ENCODE measurements around a stretch of chr1.

- RRBS = no CpG with 5 or more reads among the region's 9 CpGs
These were observed 38.2 kb upstream of the ATP1A1 start for GRCh38 chr1:116334726-116335387.

- RRBS = no CpG with 5 or more reads among the region's 39 CpGs
These were observed 821 bp upstream of the ATP1A1 start for GRCh38 chr1:116371909-116372937.

DNA sequence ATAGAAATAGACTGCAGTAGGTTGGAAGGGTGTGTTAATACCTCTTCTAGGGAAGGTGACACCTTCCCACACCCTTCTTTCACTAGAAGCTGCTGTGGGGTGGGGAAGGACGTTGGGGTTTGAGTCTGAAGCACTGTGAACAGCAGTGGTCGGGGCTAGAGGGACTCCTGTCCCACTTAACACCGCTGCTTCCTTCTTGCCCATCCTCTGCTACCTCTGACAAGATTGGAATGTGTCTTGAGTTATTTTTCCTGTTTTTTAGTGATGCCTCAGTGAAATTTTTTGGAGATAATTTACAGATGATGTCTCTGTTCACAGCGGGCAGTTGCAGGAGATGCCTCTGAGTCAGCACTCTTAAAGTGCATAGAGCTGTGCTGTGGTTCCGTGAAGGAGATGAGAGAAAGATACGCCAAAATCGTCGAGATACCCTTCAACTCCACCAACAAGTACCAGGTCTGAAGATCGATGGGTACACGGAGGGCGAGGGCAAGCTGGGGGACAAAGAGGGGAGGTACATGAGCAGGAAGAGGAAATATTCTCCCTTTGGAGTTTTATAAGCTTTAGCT lies 19.6 kb downstream of the ATP1A1 start:
- RRBS = no CpG with 5 or more reads among the region's 11 CpGs

DNA sequence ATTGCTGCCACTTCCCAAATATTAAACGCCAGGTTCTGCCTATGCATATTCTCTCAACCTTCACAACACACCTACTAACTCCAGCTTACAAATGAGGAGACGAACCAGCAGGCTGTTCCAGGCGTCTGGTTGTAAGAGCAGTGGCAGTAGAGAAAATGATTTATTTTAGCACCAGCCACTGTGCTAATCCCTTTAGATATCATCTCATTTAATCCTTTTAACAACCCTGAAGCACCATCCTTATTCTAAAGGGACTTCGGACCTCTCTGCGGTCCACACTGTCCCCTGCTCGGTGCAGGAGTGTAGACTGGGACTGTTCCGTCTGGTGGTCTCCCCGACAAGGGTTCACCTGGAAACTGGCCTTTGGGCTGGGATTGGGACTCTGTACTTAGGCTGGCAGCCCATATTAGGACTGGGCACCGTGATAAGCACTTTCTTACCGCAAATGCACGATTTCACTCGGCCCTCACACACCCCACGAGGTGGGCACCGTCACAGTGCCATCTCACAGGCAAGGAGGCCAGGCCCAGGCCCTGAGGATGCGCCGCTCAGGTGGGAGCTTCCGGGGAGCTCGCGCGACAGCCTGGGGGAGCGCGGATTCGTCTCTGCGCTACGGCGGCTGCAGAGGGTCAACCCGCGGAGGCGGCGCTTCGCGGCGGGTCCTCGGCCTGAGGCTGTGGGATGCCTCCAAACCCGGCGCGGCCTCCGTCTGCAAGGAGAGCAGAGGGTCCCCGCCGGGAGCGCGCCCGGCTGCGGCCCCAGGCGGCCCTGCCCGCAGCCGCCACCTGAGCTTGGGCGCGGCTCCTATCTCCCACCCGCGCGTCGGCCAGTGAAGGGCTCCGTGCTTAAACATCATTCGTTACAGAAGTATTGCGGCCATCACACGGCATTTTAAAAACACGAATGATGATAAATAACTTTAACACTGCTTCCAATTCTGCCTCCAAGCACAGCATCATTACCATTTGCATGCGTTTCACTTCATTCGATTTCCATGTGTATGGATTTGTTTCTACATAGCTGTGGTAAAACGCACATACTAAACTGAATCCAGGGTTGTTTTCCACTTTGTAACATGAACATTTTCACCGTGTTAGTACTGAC lies 45.3 kb downstream of the ATP1A1 start:
- RRBS = 3% methylated on average over 6 of the region's 62 CpGs

- RRBS = no CpG with 5 or more reads among the region's 14 CpGs
These were observed 92.9 kb downstream of the ATP1A1 start for GRCh38 chr1:116465563-116466733.

- RRBS = no CpG with 5 or more reads among the region's 5 CpGs
These were observed 71.8 kb downstream of the CD58 start for GRCh38 chr1:116498951-116499516.

GRCh38 chr1:116646552-116647290 lies 20.8 kb downstream of the IGSF3 start:
- RRBS = no CpG with 5 or more reads among the region's 17 CpGs

- RRBS = no CpG with 5 or more reads among the region's 4 CpGs
These were observed 20.1 kb upstream of the IGSF3 start for GRCh38 chr1:116687651-116688074.

GRCh38 chr1:116696578-116696999 lies 29.1 kb upstream of the IGSF3 start:
- RRBS = no CpG with 5 or more reads among the region's 4 CpGs

- RRBS = no CpG with 5 or more reads among the region's 12 CpGs
These were observed 12.9 kb downstream of the CD2 start for GRCh38 chr1:116767045-116767589.

DNA sequence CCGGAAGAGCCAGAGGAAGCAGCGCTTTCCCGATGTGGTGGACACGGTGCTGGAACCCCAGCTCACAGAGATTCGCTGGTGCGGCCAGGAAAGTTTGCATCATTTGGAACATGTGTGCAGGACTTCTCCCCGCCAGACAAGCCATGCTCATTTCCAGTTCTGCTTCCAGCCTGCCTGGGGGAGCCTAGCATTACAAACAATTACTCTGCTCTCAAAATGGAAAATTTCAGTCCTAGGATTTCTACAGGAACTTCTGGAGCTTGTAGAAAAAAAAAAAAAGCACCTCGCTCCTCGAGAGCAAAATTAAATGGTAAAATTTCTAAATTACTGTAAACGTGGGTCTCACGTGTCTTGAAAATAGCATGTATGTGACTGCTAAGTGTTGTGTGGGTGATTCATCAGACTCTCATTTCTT lies 62.0 kb upstream of the PTGFRN start:
- RRBS = no CpG with 5 or more reads among the region's 11 CpGs

GRCh38 chr1:116986704-116987643 lies 14.6 kb upstream of the CD101 start:
- RRBS = no CpG with 5 or more reads among the region's 35 CpGs

DNA sequence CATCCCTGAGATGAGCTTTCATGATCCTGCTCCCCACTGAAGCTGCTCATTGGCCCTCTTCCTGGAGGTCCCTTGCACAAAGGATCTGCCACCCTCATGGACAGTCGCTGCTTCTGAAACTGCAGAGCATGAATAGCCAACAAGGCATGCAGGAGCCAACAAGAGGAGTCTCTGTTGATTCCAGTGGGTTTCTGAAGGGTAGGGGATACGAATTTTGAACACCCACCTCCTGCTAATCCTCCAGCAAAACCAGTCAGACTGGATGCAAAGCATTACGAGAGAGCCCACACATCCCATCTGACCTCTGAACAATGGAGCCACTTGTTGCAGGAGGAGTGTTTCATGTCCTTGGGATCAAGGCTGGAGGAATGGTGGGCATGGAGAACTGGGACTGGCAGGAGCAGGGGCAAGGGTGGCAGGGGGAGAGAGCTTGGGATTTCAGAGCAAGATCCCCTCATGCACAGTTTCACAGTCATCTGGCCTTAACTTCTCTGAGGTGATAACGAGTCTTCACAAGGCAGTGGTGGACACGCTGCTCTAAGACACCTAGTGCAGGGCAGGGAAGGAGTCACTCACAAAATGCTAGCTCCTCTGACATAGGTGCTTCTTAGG lies 1.6 kb downstream of the VTCN1 start:
- RRBS = no CpG with 5 or more reads among the region's 5 CpGs

GRCh38 chr1:117367672-117367875 lies 325 bp downstream of the MAN1A2 start:
- RRBS = no CpG with 5 or more reads among the region's 10 CpGs

DNA sequence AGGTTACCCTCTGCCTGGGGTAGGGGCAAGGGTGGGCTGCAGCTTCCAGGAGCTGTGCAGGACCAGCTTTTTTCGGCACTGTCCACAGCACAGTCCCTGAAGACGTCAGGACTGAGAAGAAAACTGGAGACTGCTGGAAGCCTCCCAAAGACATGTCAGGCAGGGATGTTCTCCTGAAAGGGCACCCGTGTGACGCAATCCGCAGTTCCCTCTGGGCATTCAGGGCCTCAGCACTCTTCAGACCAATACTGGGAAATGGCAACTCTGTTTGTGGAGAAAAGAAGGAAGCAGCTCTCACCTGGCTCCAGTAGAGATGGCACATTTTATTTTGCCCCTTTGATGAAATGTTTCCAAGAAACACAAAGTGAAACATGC lies 64.8 kb upstream of the TENT5C start:
- RRBS = no CpG with 5 or more reads among the region's 5 CpGs

DNA sequence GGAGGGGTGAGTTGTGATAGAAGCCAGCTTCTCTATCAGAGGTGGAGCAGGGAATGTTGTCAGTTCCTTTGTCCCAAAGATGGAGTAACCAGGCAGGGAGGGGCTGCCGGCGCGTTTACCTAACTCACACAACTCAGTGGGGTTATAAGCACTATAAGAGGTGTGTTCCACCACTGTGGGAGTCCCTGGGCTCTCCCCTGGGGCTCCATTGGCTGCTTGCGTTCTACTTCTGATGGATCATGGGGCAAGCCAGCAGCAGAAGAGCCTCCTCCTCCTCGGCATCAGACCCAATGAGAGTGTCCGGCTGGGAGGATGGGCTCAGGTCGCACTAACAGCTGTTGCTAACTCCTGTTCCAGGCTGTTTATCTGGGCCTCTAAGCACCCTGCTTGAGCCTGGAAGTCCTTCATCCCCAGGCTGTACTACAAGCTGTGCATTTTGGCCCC lies 108.5 kb downstream of the GDAP2 start:
- RRBS = no CpG with 5 or more reads among the region's 7 CpGs

GRCh38 chr1:117826316-117826957 lies 103.0 kb downstream of the GDAP2 start:
- RRBS = no CpG with 5 or more reads among the region's 3 CpGs

DNA sequence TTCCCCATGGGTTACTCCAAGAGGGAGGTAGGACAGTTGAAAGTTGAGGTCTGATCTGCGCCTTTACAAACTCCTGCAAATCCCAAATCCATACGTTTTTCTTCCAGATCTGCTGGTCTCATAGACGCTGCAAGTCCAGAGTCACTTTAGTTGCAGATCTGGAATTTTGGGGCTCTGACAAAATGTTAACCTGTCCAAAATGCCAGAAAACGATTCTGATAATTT lies 293 bp upstream of the TBX15 start:
- RRBS = no CpG with 5 or more reads among the region's 4 CpGs

- RRBS = no CpG with 5 or more reads among the region's 22 CpGs
These were observed 44.9 kb upstream of the TBX15 start for GRCh38 chr1:119032981-119033413.

DNA sequence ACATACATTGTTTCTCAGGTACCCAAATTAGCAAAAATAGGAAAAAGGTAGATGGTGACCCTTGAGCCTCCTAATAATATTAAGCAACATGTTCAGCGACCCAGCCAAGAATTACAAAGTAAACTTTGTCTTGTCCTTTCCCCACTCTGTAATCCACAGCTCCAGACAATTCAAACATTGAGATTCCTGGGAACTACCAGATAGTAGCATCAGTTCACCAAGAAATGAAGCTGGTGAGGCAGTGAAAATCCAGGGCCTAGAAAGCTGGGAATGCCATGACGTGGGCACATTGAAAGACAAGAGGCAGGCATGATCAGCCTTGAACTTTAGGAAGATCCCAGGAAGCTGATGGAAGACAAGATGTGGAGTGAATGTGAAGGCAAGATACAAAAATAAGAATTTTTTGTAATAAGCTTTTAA lies 11.8 kb downstream of the HAO2 start:
- RRBS = no CpG with 5 or more reads among the region's 2 CpGs

All from AG09309 (cell line).